A673 (cell line): Measurements from ENCODE around the genes COL13A1 and EIF4EBP2.

DNA sequence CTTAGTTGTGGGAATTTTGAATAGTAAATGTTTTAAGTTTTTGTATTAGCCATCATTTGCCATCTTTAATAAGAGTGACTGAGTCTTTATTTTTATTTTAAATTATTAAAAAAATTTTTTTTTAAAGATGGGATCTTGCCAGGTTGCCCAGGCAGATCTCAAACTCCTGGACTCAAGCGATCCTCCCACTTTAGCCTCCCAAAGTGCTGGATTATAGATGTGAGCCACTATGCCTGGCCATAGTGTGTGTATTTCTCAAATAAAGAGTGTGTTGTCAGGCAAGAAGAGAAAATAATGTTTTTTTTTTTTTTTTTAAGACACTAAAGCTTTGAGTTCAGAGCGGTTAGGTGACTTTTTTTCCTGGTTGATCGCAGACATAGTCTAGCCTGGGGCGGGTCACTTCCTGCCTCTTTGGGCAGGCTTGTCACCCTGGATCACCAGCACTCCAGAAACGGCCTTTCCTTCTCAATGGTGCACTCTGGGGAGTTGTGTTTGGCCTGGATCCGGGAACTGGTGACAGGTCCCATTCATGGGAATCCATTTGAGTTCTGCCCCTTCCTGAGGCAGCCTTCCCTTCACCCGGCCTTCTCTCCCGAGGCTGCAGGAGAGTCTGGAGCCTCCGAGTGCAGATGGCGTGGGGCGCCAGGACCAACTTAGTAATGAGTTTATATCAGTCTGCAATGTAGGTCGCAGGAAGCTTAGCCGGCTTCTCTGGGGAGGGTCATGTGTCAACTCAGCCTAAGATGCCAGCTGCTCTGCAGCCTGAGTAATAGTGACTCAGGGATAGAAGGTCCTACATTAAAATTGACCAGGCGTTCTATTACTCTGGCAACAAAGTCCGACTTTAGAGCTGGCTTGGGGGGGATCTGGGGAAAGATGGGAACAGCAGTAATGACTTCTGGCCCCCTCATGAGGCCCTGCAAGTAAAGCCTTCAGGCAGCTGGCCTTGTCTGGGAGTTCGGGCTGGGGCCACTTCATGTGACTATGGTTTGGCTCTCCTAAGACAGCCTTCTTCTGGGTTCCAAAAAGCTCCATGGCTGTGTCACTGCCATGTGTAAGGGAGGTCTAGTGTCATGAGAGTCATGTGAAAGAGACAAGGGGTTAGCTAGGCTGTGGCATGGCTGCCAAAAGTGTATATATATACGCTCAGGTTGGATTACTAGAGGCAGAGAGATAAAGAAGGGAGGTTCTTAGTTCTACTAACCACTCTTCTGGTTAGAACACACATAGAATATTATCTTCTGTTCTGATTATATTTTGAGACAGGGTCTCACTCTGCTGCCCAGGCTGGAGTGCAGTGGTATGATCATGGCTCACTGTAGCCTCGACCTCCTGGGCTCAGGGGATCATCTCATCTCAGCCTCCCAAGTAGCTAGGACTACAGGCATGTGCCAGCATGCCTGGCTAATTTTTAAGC, 44.0 kb downstream of the HK1 start:
- PRO-cap, result no peak

GRCh38 chr10:69406362-69407093, 10.2 kb downstream of the TACR2 start:
- PRO-cap, result no peak

DNA sequence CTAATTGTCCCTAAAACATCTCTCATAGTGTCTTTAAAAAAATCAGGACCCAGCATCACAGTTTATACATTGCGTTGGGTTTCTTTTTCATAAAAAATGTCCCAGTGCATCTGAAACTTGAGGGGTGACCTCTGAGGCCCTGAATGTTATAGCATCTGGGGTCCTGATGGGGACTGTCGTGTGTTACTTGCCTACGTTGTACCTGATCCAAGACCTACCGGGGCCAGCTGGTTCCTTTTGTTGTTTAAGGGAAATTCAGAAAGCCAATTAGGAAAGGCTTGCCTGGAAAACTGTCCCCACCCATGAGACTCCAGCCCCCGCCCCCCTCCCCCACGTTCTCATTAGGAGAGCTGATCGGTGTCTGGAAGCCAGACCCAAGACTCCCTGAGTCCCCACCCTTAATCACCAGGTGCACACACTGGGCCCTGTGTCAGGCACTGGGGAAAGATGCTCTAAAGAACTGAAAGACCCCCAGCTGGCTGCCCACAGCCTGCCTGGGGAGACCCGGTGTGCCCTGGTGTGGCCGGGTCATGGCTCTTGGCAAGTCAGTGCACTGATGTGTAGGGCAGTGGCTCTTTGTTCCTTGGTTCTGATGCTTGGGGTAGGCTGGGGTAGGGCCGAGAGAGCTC, 16.6 kb downstream of the TSPAN15 start:
- PRO-cap, result no peak

DNA sequence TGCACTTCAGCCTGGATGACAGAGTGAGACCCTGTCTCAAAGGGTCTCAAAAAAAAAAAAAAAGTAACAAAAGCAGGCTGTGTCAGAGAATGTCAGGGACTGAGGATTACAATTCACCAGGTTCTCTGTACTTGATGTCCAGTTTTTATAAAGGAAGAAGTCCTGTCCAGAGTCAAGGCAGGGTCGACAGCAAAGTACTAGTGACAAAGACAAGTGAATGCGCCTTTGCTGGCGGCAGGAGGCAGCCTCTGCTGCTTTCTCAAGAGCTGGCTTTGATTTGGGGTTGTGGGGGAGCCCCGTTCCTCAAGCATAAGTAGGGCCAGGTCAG, 25.2 kb downstream of the TSPAN15 start:
- PRO-cap, result no peak

DNA sequence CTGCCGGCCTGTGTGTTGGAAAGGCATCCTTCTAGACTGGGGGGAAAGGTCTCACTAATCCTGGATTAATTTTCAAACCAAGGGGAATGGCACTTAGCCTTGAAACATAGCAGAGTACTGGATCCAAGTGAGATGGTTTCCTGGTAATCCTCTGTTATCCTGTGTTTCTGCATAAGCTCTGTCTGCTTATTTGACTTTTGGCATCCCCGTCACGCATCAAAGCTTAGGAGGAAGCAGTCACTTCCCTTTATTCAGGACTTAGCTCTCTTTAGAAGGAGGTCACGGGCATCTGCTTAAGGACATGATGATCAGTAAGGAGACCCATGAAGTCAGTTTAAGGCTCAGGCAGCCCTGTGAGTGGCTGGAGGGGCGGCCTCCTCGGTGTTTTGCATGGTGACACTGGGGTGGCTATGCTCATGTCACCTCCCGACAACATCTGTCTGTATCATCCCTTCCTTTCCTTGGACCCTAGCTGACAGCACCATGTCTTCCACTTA, 30.1 kb downstream of the TSPAN15 start:
- PRO-cap, result no peak

DNA sequence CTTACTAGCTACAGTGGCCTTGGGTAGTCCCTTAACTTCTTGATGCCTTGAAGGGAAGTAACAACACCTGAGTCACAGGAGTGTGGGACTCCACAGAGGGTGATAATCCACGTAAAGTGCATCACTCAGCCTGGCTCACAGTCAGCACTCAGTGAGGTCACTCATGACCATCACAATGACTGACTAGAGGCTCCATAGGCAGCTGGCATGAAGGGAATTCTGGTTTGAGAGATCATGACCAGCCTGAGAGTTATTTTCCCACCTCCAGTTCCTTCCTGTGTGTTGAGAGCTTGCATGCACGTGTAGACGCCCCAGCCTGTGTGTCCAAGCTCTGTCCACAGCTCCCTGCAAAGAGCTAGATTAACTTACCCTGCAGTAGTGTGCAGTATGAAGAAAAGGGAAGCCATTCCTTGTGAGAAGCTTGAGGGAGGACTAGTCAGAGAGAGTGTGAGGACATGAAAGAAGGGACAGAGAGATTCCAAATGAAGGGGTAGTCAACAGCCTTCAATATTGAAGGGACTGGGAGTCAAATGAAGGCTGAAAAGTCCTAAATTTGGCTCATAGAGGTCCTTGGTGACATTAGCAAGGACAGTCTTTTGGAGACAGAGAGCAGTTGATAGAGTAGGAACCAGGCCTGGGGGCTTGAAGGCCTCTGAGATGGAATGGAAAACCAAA, 34.6 kb downstream of the NEUROG3 start:
- PRO-cap, result no peak

DNA sequence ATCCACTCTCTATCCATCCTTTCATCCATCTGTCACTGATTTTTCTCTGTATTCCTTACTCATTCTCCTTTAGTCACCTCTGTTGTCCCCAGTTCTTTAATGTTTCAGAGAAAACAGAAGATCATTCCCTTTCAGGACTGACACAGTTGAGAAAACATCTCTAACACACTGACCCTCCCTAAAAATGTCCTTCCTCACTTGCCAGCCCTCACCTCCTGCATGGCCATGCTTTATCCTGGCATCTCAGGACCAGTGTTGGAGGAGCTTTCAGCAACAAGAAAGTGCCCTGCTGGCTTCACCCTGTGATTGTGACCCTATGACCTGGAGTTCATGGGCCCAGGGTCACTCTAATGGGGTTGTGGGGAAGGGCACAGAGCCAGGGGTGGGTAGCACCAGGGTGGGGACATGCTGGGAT, 79.0 kb downstream of the FAM241B start:
- PRO-cap, result no peak

GRCh38 chr10:69801416-69802207, at the start of gene COL13A1:
Gene COL13A1, plus strand, starts transcription at chr10:69801906.
- PRO-cap, result unidirectional peak, plus-strand start at chr10:69801906

DNA sequence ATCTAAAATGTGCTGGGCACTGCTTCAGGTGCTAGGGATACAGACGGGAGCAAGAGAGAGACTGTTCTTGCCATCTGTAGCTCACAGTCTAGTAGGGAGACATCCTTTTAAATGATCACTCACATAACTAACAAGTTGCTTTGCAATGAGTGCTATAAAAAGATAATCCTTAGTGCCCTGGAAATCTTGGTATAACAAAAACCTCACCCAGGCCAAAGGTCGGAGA, 89.3 kb downstream of the COL13A1 start:
- PRO-cap, result no peak

DNA sequence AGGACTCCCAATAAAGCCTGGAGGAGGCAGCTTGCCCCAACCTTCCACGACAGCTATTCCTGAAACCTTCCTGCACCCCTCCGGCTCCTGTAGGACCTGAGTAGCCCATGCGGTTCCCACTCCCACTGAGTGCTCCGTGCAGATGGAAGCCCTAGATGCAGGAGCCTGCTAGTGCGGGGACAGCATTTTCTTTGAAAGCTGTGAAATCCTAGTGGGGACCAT, 110.0 kb downstream of the COL13A1 start:
- PRO-cap, result no peak

DNA sequence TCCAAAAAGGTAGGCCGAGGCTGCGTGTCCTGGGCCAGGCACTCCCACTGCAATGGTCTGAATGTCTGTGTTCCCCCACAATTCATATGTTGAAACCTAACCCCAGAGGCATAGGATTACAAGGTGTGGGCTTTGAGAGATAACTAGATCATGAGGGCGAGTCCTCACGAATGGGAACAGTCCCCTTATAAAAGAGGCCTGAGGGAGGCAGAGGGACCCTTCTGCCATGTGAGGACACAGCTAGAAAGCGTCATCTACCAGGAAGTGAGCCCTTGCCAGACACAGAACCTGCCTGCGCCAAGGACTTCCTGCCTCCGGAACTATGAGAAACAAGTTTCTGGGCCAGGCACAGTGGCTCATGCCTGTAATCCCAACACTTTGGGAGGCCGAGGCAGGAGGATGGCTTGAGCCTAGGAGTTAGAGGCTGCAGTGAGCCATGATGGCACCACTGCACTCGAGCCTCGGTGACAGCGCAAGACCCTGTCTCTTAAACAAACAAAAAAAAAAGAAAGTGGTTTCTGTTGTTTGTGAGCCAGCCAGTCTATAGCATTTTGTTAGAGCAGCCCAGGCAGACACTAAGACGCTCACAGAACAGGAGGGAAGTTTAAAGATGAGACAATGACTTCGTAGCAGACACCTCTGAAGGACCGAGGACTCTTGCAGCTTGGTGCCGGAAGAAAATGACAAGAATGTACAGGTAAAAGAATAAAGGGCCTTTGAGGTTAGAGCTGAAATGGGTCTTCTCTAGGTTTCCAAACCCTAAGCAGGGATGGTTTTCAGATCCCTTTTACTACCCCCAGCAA, 39.5 kb downstream of the MACROH2A2 start:
- PRO-cap, result no peak

GRCh38 chr10:70126568-70126902, 6.1 kb downstream of the AIFM2 start:
- PRO-cap, result no peak

DNA sequence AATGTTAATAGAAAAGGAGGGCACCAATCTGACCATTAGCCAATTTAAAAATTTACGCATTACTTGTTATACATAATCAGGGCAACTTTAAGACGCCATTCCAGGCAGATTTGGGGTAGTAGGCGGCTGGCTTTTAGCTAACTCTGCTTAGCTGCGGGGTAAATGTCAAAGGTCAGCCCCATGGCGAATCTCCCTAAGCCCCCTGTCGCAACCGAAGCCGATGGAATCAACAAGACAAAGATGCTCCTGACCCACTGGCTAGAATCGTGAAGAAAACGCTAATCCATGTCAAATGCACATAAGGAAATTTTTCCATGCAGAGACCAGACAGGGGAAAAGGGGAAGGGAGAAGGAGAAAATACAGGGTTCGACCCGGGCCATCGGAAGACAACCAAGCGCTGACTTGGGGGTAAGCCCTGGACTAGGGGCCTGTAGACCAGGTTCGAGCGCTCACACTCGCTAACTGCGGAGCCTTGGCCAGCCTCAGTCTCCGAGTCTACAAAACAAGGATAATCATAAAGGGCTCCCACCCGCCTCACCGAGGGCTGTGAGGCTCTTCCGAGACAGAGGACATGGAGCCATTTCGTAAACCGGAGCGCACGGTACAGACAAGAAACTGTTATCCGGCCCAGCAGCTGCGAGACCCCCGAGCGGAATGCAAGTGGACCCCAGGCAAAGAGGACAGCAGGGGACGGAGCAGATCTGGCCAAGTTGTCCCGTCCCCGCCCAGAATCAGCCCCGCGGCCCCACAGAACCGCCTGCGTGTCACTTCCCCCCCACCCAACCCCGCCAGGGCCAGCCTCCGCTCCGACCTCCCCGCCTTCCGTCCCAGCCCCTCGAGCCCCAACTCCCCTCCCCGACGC, 548 bp downstream of the SAR1A start:
- PRO-cap, result no peak

DNA sequence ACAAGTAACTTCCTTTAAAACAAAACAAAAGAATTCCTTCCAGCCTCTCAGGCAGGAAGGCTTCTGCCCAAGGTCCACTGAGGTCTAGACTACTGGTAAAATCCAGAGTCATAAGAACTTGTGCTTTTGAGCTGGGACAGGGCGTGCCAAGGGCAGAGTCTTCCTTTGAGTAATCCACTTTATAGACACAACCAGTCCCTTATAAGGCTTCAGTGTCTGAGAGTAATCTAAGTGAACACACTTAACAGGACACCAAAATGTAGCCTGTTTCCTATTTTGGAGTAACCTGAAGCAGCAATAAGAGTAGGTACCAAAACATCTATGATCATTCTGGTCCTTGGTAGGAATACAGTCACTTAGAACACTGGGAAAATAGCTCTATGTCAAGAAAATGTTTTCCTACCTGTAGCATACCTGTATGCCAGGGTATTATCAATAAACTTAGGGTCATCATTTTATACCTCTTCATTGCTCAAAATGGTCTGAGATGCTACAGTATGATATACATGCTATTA, 5.2 kb downstream of the PPA1 start:
- PRO-cap, result no peak

GRCh38 chr10:70325053-70325733, 41.4 kb upstream of the NPFFR1 start:
- PRO-cap, result no peak

DNA sequence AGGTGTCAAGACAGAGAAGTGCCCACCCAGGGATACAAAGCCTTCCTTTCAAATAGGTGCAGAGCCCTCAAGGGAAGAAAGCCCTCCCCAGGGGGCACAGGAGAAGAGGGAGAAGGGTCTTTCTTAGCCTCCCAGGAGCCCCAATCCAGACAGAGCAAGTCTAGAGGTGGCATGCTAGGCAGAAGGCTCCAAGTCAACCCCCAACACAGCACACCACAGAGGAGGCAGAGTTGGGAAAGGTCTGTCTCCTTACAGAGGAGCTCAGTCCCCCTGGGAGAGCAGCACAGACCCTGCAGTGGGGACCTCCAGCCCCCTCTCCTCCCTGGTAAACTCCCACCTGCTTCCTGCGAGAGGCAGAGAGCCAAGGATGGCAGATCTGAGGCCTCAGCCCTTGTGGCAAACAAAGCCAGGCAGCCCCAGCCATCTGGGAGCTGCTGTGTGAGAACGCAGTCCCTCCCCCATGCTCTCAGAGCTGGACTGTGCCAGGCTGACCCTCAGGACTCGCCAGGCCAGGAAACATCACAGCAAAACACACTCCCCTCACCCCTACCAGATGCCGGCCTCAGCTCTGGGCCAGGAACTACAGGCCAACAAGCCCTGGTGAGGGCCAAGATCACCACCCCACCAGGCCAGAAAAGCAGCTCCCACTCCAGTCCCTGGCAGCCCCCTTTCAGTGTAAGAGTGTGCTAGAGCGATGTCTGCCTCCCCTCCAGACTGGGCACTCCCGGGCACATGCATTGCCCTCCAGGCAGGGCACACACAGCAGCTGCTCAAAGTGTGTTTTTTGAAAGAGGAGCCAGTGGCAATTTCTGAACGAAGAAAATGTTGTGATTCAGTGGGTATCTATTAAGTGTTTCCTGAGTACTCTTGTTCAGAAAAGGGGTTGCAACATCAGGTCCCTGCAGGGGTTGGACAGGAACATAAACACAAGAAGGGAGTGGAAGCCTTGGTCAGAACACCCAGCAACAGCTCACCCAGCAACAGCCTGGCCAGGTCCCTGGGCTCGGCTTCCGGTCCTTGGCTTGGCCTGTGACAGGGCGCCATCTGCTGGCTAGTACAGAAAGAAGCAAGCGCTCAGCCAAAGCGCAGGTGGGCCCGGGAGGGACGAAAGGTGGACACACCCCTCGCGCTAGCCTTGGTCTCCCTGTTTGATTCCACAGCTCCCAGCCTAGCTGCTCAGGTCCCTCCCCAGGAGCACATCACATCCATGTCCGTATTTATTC, 18.4 kb downstream of the LRRC20 start:
- PRO-cap, result bidirectional peak, plus-strand start at position 950 of the sequence, minus-strand start at position 716 of the sequence

- PRO-cap, result bidirectional peak, plus-strand start at chr10:70404148, minus-strand start at chr10:70403973
These were observed at the start of gene EIF4EBP2 for GRCh38 chr10:70404091-70404647. Gene EIF4EBP2, plus strand, starts transcription at chr10:70404145.

GRCh38 chr10:70404648-70405123, 741 bp downstream of the EIF4EBP2 start:
- PRO-cap, result unidirectional peak, minus-strand start at chr10:70404758

DNA sequence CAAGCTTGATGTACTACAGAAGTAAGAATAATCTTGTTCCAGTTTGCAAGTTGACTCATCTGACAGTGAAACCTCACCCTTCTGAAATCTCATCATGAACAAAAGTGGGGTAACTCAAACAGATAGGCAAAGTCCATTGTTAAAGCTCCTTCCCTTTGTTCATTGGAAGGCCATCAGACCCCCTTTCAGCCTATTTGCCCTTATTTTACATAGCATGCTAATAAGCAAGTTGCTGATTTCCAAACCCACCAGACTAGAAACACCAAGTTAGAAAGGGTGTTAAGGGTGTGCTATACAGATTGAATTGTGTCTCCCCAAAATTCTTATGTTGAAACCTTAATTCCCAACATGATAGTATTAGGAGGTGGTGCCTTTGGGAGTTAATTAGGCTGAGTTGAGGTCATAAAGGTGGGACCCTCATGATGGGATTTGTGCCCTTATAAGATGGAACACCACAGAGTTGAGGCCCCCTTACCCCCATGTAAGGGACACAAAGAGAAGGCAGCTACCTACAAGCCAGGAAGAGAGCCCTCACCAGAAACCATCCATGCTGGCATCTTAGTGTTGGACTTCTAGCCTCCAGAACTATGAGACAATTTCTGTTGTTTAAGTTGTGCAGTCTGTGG, 13.9 kb downstream of the EIF4EBP2 start:
- PRO-cap, result no peak

DNA sequence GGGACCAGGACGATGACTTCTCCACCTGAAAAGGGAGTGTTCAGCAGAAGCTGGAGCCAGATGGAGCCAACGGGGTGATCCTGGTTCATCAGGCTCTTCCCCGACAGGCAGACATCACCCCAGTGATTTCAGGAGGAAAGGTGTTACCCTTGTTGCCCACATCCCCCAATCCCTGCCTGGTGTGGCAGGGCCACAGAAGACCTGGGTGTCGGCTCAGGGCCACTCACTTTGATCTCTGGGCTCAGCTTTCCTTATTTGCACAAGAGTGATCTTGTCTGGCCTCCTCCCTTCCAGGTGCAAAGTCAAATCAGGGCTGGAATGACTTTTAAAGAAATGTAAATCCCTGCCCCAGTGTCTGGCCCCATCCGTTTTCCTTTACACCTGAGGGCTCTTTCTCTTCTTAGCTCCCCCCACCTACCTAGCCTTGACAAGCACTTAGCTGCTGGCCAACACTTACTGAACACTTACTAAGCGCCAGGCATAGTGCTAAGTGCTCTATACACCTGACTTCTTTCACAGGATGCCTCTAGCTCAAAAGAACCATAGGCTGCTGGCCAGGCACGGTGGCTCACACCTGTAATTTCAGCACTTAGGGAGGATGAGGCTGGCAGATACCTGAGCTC, 880 bp upstream of the NODAL start:
- PRO-cap, result no peak